HT-29 (cell line): ENCODE measurements around a stretch of chr3.

GRCh38 chr3:182869073-182869497 lies 75.8 kb downstream of the ATP11B start:
- RAMPAGE, long total RNA: no peak

DNA sequence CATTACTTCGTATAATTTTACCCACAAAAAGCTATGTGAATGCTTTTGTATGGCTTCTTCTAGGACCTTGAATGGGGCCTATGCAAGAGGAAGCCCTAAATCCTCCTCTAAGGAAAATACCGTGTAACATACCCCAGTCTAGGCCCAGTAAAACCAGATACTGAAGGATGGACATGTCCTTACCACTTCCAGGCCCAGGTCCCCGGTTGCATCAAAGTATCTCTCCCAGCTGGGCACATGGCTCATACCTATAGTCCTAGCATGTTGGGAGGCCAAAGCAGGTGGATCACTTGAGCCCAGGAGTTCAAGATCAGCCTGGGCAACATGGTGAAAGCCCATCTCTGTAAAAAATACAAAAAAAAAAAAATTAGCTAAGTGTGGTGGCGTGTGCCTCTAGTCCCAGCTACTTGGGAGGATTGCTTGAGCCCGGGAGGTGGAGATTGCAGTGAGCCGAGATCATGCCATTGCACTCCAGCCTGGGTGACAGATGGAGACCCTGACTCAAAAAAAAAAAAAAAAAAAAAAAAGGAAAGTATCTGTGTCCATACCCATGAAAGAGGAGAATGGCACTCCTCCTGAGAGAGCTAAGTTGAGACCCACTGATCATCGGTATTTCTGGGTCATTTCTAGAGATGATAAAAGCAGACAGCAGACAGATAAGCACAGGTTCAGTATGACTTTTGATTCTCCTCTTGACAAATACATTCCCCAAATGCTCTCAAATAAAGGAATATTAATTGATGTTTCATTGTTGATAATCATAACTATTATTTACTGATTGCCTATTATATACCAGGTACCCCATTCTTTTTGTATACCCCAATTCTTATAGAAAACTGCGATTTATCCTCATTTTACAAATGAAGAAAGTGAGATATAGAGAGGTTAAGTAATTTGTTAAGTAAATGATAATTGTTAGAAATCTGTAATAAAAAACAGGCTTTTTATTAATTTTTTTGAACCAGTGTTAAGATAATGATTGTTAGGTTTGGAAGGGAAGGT lies 85.4 kb downstream of the DCUN1D1 start:
- RAMPAGE, long total RNA: no peak

GRCh38 chr3:183254057-183254550 lies 1.1 kb downstream of the B3GNT5 start:
- RAMPAGE, long total RNA: no peak

GRCh38 chr3:183285691-183286638 lies 32.9 kb downstream of the B3GNT5 start:
- RAMPAGE, long total RNA: no peak

DNA sequence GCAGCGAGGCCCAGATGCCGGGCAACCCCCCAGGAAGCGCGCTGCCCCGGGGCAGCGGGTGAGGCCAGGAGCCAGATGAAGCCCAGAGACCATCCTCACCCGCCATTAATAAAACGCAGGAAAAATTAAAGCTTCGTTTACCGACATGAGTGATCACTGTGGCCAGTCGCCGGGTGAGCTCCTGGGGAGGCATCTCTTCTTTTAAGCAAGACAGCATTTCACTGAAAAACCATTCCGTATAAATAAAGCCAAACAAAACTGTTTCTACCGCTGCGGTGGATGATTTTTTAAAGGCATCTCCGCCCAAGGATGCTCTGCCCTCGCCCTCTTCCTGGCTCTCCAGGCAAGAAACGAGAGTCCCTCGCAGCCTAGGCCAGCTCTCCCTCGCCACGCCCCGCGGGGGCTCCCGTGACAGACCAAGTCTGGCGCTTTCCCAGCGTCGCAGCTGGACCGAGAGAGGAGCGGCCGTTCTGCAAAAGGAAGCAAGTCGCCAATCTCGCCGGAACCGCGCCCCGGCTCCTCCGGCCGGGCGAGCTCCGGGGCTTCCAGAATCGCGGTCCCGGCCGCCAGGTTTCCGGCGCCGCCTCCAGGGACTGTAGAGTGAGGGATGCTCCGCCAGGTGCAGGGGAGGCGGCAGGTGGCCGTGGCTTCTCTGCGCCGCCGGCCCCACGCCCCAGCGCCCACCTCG lies 514 bp downstream of the MCF2L2 start:
- RAMPAGE, long total RNA: no peak

GRCh38 chr3:183537067-183537960 lies 18.2 kb downstream of the KLHL6 start:
- RAMPAGE, long total RNA: no peak

DNA sequence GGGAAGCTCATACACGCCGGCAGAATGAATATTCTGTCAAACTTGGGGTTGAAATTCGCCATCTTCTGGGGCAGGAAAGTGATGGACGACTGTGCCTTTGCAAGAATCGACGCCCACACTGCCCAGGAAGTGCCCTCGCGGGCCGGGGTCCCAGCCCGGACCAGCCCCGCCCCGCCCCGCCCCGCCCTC lies 144 bp upstream of the YEATS2 start:
- RAMPAGE, long total RNA: no peak

- RAMPAGE, long total RNA: no peak
Observed at GRCh38 chr3:183698793-183699865, 1.5 kb downstream of the YEATS2 start.

DNA sequence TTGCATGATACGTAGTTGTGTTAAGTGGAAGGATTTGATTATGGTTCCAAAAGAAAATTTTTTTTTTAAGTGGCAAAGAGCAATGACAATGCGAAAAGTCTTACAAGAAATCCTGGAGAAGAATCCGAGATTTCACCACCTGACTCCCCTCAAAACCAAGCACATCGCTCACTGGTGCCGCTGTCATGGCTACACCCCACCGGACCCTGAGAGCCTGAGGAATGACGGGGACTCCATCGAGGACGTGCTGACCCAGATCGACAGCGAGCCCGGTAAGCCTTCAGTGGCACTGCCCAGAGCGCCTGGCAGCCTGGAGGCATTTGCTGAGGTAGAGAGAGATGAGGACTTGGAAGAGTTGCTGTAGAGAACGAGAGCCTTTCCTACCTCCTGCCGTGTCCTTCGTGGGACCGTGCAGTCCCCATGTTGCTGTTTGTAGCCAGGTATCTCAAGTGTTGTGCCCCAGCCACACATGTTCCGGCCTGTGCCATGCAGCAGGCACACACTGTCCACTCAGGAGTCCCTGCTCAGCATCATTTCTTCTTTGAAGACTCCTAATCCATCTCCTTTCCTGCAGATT lies 21.4 kb downstream of the MAP6D1 start:
- RAMPAGE, long total RNA: no peak

DNA sequence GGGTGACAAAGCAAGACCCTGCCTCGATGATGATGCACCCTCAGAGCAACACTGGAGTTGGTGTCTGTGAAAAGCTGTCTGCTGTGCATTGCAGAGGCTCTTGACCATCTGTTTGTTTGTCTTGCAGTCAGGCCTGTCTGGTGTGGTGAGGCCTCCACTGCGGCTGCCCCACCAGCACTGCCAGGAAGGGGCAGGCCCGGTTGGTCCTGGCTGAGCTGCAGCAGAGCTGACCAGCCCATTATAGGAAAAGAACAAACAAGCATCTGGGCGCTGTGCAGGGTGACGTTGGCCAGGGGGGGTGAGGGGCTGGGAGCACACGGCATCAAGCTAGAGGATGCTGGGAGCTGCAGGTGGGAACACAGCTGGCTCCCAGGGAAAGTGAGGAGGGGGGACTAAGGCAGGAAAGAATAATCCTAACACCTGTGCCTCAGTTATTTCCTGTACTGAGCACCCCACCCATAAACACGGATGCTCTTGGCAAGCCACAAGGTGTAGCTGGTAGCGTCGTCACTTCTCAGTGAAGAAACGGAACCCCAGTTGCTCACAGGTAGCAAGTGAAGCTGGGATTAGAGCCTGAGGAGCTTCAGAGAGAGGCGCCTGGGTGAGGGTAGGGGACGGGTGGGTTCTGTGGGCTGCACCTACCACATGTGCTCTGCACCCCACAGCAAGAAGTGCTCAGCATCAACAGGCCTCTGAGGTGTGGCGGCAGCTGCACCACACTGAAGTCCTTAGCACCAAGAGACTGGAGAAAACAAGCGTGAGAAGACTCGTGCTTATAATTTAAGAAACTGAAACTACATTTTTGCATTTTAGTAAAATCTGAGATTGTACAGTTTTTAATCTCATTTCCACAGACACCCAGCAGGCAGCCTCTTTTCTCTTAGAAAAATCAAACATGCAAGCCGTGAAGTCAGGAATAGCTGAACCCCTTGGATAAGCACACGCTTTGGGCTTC lies 10.0 kb downstream of the MAP6D1 start:
- RAMPAGE, long total RNA: no peak

DNA sequence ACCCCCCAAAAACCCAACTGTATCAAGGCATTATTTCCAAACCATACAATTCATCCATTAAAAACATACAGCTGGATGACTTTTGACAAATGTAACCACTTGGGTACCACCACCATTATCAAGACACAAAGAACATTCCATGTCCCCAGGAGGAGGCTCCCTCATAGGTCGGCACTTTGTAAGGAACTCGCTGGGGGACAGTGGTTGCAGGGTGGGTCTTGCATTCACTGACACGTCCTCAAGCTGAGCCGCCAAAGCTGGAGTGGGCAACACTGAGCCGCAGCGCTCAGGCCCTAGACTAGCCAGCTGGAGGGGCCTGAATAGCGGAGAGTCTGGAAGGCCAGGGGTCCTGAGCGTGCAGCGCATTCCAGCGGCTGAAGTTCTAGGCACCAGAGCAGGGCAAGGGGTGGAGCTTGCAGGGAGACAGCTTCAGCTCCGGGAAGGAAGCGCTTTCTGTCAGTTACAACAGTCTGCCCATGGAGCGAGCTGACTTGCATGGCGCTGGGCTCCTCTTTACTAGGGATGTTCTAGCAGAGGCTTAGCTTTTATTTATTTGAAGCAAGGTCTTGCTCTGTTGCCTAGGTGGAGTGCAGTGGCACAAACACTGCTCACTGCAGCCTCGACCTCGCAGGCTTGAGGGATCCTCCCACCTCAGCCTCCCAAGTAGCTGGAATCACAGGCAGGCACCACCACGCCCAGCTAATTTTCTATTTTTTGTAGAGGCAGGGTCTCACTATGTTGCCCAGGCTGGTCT lies 2.7 kb downstream of the MAP6D1 start:
- RAMPAGE, long total RNA: no peak

DNA sequence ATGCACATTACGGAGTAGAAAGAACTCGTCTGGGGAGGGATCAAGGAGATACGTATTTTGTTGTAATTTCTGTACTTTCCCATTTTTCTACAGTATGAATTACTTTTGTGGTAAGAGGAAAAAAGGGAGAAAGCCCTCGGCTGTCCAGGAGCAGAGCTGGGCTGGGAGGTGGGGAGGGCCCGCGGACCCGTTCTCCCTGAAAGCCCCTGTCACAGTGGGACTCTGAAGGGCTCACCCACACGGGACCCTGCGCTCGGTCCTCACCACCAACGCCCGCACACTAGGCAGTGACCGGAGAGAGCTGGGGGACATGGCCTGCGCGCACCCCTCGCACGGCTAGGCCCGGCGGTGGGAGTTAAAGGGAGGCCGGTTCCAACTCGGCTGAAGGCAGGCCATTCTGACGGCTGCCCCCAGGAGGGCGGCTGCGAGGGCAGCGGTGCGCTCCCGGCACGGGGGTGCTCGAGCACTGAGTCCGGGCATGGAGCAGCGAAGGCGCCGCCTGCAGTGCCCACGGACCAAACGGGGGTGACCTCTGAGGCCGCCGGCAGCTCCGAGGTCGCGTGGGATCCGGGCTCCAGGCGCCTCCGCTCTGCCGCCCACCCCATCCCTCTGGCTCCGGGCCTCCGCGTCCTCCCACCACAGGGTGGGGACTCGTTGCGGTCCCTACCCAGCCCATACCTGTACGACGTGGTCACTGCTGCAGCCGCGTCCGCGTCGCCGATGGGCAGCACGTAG lies 741 bp downstream of the MAP6D1 start:
- RAMPAGE, long total RNA: no peak

GRCh38 chr3:183967470-183968217 lies 50.0 kb downstream of the ABCC5 start:
- RAMPAGE, long total RNA: no peak

GRCh38 chr3:184133867-184135114 lies 867 bp upstream of the EIF2B5 start:
- RAMPAGE, long total RNA: no peak

GRCh38 chr3:184171241-184172270 lies 3.1 kb upstream of the AP2M1 start:
- RAMPAGE, long total RNA: no peak

DNA sequence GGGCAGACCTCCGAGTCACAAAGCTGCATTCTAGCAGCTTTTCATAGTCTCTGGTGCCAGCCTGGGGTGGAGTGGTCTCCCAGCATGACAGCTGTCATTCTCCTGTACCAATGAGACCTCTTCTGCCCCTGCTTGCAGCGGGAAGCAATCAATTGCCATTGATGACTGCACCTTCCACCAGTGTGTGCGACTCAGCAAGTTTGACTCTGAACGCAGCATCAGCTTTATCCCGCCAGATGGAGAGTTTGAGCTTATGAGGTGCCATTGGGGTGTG lies 4.5 kb upstream of the ABCF3 start:
- RAMPAGE, long total RNA: no peak

DNA sequence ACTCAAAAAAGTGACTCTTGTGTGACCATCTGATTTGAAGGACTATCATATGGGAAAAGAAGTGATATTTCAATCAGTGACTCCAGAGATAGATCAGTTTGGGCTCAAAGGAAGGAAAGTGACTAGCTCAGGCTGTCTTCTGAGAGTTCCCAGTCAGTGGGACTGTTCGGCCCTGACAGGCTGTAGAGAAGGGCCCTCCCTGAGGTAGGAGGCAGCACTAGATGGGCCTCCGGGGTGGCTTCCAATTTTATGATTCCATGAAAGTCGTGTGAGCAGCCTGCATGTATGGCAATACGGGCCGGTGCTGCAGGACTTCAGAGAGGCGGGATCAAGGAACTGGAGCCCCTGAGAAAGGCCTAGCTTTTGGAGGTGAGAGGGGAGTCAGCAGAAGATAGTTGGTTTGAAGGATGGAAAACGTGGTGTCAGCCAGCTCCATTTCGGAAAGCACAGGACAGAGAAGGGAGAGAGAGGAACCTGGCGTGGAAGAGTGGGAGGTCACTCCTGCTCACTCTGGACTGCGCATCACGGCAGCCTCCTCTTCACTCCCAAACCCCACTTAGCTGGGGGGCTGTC lies 9.9 kb downstream of the ABCF3 start:
- RAMPAGE, long total RNA: no peak

DNA sequence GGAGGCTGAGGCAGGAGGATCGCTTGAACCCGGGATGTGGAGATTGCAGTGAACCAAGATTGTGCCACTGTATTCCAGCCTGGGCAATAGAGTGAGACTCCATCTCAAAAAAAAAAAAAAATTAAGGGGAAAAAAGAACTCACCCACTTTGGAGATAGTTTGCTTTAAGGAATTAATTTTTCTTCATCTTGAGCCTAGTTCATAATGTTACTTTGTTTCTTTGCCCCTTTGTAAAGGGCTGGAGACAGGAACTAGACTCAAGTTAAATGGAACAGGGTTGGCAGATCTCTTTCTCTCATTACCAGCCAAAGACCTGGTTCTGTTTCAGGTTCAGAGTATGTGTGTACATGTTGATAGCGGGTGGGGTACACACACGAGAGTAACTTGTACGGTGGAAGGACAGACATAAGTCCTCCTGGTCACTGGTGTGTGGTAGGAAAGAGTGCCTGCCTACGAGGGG lies 4.6 kb downstream of the EIF4G1 start:
- RAMPAGE, long total RNA: no peak

DNA sequence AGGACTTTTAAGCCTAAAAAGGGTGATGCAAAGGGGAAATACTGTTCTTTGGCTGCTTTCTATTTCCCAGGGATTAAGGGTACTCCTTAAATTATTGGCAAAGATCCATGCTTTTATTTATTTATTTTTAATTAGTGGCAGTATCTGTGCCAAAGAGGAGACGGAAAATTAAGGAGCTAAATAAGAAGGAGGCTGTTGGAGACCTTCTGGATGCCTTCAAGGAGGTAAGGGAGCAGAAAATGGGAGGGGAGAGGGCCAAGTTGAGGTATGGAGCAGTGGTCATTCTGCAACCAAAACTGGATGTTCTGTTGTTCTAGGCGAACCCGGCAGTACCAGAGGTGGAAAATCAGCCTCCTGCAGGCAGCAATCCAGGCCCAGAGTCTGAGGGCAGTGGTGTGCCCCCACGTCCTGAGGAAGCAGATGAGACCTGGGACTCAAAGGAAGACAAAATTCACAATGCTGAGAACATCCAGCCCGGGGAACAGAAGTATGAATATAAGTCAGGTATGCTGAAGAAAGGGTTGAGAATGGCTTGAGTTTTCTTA lies 7.9 kb downstream of the EIF4G1 start:
- RAMPAGE, long total RNA: no peak

DNA sequence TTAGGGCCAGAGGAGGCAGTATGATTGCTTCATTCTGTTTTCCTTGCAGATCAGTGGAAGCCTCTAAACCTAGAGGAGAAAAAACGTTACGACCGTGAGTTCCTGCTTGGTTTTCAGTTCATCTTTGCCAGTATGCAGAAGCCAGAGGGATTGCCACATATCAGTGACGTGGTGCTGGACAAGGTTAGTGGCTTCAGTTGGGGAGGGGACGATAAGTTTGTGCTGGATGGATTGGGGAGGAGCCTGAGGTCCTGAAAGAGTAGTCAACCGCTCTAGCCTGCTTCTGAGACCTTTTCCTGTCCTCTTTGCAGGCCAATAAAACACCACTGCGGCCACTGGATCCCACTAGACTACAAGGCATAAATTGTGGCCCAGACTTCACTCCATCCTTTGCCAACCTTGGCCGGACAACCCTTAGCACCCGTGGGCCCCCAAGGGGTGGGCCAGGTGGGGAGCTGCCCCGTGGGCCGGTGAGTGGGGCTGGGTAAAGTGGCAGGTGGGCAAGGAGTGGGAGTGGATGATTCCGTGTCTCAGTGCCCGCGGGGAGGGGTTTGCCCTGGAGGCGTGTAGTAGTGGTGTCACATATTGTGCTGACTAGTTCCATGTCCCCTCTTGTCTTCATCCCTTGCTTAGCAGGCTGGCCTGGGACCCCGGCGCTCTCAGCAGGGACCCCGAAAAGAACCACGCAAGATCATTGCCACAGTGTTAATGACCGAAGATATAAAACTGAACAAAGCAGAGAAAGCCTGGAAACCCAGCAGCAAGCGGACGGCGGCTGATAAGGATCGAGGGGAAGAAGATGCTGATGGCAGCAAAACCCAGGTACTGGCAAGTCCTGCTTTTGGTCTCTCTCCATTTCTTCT lies 8.6 kb downstream of the EIF4G1 start:
- RAMPAGE, long total RNA: no peak